Temporal lobe (tissue), 2 donors: ENCODE measurements around a stretch of chr3.

DNA sequence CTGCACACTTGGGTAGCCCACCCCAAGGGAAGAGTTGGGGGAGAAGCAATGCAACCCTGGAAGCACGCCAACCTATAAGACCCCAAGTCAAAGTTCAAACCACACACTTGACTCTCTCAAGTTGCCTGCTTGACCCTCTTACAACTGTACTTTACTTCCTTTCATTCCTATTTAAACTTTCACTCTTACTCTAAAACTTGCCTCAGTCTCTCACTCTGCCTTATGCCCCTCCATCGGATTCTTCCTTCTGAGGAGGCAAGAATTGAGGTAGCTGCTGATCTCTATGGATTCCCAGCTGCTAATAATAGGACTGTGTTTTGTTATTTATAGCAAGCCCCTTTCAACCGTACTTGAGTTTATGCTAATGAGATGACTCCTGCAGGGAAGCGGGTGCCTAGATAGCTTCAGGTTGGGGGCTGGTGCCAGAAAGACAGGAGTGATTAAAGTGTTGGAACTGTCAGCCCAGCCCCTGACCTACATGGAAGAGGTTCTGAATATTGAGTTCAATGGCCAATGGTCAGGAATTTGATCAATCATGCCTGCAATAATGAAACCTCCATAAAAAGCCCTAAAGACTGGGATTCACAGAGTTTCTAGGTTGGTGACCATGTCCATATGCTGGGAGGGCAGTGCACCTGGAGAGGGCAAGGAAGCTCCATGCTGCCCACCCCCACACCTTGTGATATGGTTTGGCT is 21.8 kb upstream of the LIMD1 start:
- RAMPAGE, long total RNA, result no peak

GRCh38 chr3:45604141-45604655 is 9.6 kb downstream of the LIMD1 start:
- RAMPAGE, long total RNA, result no peak

GRCh38 chr3:45607714-45608115 is 13.2 kb downstream of the LIMD1 start:
- RAMPAGE, long total RNA, result no peak

GRCh38 chr3:45635691-45636625 is 41.4 kb downstream of the LIMD1 start:
- RAMPAGE, long total RNA, result no peak

- RAMPAGE, long total RNA, result no peak
These were observed 42.0 kb upstream of the SACM1L start for GRCh38 chr3:45647077-45647646.

DNA sequence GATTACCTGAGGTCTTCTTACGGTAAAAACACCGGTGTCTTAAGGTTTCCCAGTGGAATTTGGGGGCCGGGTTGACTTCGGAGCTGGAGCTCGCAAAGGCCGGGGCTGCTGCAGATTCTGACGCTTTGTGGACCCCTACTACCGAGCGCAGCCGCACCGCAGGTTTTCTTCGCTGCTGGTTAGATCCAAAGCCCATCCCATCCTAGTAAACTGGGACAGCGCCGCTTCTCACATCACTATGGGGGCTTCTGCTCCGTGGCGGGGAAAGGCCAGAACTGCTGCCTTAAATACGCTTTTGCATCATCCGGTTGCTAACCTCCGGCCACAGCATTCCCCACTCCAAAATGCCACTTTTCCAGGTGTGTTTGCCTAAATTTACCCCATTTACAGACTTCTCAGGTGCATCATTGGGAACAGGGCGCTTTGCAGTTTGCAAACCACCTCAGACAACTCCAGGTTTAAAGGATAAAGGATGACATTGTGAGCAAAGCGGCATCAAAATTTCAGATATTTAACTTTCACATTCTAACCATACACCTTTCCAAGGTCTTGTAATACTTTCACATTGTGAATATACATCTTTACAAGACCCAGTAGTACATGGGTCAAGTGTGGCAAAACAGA is 714 bp upstream of the SACM1L start:
- RAMPAGE, long total RNA, result no peak

DNA sequence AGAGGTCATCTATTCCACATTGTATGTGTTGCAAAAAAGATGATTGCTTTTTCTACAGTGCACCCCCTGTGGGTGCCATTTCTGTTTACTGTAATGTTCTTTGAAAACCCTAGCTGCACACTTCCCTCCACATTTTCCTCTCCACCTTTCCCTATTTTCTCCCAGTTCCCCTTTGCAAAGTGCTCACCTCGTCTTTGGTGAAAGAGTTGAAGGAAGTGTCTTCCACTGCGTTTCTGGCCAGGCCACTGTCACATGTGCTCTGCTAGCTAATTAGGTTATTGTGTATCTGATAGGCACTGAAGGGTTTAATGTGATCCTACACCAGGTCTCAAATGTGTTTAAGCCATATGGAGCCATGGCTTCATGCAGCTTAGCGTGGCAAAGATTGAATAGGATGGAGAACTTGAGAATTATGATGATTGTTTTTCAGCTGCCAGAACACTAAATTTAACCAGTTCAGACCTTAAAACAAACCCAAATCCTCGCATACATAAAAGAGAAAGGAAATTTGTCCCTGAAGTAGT is 1.5 kb downstream of the SACM1L start:
- RAMPAGE, long total RNA, result no peak

DNA sequence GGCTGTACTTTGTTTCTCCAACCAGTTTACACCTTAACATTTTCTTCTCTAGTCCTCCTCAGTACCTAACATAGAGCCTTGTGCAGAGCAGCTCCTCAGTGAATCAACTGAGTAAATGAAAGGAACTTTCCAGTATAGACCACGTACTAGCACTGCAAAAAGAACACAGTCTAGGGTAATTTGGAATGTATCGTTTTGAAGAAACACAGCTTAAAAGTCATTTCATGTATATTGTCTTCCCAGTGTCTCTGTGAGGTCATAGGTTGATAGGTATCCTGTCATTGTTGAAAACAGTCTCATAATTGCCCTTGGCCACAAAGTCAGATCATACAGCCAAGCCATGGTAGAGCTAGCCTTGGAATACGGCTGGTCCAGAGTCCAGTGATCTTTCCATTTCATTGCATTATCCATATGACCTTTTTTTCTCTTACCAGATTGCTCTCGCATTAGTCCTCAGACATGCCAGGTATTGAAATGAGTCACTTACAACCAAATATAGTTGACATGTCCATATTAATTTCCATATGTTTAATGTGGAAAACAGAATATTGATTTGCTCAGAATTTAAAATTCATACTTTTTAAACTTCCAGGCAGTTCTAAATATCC is 4.2 kb downstream of the SACM1L start:
- RAMPAGE, long total RNA, result no peak

GRCh38 chr3:45943616-45943880 is 284 bp downstream of the CXCR6 start:
- RAMPAGE, long total RNA, result no peak

- RAMPAGE, long total RNA, result no peak
These were observed 2.0 kb downstream of the CXCR6 start for GRCh38 chr3:45945256-45945642.

DNA sequence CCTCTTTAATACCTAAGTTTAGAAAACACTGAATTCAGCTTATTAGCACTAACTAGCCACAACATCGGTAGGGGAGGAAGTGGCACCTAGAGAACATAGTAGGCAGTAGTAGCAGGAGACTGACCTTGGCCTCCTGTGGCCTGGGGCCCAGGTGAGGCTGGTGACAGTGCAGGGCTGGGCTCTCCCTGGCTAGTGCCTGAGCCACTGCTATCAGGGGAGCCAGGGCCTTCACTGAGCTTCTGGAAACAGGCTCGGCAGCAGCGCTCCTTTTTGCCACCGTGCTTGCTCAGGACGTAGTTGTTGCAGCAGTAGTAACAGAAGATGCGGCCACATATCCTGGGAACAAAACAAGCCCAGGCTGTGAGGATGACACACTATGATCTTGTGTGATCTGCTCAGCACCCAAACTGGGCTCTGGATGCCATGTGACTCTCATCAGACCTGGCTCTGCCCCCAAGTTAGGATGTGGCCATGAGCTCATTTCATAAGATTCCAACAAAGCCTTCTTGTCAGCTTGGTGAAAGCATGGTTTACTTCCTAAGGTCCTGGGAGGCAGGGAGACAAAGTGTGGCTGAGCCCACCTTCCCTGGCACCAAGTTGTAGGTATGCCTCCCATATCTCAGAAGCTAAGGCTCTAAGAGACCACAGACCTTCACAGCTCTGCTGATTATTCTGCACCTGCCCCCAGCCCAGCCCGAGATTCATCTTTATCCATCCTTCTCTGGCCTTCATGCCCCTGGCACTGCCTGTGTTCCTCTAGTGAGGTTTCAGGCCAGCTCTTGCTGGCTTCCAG is 15.2 kb downstream of the CXCR6 start:
- RAMPAGE, long total RNA, result no peak

- RAMPAGE, long total RNA, result no peak
These were observed 5.2 kb upstream of the CCR1 start for GRCh38 chr3:46213113-46213823.

- RAMPAGE, long total RNA, result no peak
These were observed 1.1 kb downstream of the LTF start for GRCh38 chr3:46463318-46464227.

GRCh38 chr3:46496678-46497304 is 985 bp upstream of the RTP3 start:
- RAMPAGE, long total RNA, result no peak

DNA sequence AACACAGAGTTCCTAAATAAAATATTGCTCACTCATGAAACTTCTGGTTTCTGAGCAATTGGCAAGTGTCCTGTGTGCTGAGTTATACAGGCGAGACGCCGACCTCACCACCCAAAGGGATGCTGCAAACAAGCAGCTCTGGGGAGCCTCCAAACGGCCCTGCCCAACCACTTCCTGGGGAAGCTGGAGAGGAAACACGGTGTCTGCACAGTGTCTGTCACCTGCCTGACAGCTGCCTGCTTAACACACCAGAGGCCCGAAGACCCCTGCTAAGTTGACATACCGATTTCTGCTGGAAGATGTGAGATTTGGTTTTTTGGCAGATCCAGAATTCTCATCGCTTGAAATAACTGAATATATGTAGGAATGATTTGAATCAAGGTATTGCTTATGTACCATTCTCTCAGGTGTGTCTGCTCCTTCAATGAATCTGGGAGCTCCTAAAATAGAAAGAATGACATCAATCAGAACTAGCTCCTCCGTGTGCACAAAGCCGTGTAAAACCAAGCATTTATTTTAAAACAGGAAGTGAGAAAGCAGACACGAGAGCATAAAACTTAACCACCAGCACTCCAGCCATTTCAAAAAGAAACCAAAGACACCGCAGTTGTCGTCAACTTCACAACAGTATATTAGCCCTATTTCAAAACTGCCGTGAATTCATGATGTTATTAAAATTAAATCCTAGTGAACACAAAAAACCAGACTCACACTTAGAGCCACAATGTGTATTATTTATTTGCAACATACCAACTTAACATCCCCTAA is 27.2 kb downstream of the LRRC2 start:
- RAMPAGE, long total RNA, result no peak

DNA sequence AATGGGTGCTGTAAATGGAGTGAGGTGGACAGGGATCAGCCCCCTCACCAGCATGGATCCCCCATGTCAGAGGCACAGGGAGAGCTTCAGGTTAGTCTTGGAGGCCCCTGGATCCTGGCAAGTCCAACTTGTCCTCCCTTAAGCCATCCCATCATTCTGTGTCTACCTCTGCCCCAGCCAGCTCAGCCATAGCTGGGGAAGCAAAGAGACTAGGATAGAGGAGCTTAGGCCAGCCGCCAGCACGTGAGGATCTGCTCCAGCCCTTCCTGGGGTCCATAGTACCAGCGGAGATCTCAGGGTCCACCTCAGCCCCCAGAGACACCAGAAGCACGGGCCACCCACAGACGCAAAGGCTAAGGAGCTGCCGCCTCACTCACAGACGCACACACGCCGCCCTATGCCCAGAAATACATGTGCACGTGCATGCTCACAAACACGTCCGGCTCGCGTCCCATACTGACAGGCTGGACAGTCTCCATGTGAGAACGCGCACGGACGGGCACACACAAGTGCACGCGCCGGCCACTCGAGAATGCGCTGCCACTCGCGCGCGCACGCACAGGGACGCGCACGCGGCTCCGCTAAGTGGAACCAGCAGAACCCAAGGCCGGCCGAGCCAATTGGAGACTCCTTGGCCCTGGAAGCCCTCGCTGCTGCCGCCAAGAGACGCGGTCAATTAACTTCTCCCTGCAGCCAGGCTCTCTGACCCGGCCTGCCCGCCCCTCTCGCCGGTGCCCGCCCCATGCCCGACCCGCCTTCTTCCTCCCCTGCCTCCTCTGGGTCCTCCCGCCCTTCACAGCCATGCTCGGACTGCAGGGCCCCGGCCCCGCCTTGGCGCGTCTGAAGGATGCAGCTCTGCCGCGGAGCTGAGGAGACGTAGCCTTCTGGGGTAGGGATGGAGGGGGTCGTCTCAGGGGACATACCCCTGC is 14.7 kb downstream of the PTH1R start:
- RAMPAGE, long total RNA, result no peak

- RAMPAGE, long total RNA, result no peak
These were observed 30.0 kb downstream of the CCDC12 start for GRCh38 chr3:46946320-46947159.

GRCh38 chr3:46990022-46991142 is 10.9 kb downstream of the NBEAL2 start:
- RAMPAGE, long total RNA, result no peak

- RAMPAGE, long total RNA, result no peak
These were observed 16.1 kb downstream of the NBEAL2 start for GRCh38 chr3:46995261-46996226.

GRCh38 chr3:47000810-47001605 is 21.5 kb downstream of the NBEAL2 start:
- RAMPAGE, long total RNA, result no peak